NALM6 (cell line): ENCODE measurements around a stretch of chr4.

DNA sequence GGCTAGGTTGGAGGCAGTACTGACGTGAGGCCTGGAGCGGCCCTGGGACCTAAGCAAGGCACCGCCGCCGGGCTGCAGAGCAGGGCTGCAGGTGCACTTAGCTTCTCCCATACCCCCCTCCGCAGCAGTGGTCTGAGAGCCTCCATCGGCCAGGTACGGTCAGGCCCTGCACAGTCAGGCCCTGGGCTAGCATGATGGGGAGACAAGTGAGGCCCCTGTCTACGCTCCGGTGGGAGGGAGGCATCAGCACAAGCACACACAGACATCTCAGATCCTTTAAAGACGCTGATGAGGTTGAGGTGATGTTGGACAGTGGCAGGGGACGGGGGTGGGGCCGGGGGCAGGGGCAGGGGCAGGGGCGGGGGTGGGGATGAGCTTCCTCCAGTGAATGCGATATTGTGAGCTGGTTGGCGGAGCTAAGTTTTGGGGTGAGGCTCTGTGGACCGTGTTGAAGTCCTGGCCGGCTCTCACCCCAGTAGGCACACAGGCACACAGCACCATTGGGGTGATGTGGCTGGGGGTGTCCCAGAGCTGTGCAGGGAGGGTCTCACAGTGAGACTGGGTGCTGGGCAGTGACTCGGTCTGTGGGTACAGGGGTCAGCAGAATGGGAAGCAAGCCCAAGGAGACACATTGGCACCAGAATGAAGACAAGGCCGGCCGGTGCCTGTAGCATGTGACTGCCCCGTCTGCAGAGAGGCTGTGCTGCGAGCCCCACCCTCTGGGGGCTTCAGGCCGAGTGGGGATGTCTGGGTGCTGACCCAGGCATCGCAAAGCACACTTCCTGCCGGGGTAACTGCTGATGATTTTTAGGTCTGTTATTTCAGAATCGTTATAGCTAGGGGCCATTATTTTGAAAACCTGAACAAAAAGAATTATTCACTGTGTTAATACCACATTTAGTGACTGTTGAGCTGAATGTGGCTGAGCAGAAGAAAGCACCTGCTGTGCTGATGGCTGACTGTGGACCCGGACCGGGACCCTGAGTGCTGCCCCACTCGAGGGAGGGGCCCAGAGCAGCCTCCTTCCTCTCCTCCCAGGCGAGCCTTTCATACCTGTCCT, 5.1 kb downstream of the MAEA start:
- PRO-cap = no peak

GRCh38 chr4:1541111-1541636, 134.9 kb upstream of the NKX1-1 start:
- PRO-cap = no peak

DNA sequence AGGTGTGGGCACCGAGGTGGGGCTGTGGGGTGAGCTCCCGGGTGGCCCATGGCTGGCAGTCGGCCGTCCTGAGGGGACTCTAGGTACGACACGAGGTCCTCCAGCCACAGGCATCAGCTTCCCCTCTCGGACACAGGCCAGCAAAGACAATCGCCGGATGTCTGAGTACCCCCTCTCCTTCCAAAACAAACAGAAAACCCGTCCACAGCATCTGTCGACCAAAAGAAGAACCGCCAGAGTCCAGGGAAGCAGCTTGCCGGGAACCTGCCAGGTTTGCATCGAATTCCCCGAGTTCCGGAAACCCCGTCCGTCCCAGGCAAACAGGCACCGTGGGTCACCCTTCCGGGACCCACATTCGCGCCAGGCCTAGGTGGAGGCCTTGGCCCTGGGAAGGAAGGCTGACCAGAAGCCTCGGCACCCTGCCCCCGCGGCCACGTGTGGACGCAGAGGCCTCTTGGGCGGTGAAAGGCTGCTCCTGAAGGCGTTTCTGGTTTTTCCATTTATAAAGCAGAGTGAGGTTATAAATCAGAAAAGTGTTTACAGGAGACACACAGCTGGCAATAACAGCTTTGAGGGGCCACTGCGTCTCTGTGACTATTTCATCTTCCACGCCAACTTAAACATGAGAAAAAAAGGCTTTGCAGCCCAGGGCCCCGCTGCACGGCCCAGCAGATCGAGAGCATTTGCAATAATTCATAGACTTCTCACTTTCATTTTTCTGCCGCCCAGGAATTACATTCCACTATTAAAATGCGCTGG, 135.8 kb downstream of the FAM53A start:
- PRO-cap = no peak

- PRO-cap = bidirectional peak, plus-strand start at chr4:1605221, minus-strand start at chr4:1604884
These were observed 79.2 kb downstream of the FAM53A start for GRCh38 chr4:1604802-1605400.

GRCh38 chr4:1763164-1763886, 29.8 kb upstream of the FGFR3 start:
- PRO-cap = no peak

DNA sequence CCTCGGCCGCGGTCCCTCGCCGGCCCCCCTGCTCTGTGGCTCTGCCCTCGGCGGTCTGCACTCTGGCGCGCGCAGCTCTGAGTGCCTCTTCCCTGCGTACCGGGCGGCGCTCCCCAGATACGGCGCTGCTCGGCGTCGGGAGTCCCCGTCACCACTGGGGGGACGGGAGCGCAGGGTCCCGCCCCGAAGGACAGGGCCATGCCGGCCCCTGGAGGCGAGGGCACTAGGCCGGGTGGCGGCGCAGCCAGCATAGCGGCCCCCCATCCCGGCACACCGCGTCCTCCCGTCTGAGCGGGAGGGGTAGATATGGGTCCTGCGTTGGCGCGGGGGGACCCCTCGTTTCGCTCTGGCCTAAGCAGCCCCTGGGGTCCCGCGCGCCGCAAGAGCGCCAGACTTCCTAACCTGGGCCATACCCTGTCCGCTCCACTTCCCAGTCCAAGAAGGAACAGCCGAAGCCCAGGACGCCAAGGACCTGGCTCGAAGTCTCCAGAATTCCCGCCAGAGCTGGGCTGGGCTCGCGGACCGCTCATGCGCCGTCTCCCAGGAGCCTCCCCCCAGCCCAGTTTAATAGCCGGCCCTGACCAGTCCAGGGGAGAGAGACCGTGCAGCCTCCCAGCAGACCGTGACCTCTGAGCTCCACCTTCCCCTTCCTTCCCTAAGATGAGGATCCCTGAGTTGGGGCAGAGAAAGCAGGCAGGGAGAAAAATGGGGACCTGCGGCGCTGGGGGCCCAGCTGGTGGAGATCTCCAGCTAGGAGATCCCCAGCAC, 853 bp upstream of the LETM1 start:
- PRO-cap = bidirectional peak, plus-strand start at position 193 of the sequence, minus-strand start at position 64 of the sequence

GRCh38 chr4:1872876-1873700, 1.9 kb downstream of the NSD2 start:
- PRO-cap = bidirectional peak, plus-strand start at chr4:1873151, minus-strand start at chr4:1873028

- PRO-cap = no peak
These were observed 53.7 kb downstream of the NELFA start for GRCh38 chr4:1955093-1955514.

GRCh38 chr4:1987255-1988304, 21.2 kb downstream of the NELFA start:
- PRO-cap = no peak

GRCh38 chr4:2059391-2060106, 422 bp downstream of the NAT8L start:
- PRO-cap = no peak

- PRO-cap = no peak
These were observed 5.8 kb downstream of the HAUS3 start for GRCh38 chr4:2236198-2236497.

DNA sequence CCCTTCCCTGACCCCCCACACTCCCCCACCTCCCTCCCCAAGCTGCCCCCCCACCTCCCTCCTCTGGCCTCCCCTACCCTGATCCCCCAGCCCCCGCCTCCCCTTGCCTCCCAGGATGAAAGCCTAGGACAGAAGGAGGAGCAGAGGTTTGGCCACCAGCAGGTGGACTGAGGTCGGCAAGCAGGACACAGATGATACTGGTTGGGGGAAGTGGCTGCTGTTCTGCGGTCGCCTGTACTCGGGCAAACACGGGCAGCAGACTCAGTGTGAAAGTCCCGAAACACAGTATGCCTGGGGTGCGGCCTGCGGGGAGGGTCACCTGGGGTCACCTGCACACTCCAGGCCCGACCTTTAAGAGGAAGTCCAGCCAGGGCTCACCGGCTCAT, 71.3 kb upstream of the MXD4 start:
- PRO-cap = no peak

DNA sequence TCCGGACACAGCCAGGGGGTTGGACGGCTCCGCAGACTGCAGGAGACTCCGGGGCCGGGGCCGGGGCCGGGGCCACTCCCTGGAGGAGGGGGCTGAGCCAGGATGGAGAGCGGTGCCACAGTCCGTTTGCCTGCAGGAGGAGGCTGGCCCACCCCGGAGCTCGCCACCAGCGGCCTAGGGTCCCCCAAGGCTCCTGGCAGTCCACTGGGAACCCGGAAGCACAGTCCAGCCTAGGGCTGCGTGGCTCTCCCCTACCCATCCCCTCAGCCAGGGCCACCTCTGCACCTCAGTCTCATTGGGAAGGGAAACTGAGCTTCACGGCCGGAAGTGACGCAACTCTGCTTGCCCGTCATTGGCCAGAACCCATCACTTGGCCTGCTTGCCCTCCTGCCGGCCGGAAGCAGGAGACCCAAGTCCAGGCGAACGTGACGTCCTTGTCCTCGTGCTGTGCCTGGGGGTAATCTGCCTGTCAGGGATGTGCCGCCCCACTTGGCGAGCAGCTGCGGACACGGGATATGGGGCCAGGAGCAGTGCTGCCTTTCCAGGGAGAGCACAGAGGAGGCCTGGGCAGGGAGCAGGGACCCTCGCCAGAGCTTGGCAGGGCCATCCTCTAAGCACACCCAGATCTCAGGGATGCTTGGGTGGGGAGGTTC, 31.3 kb downstream of the ZFYVE28 start:
- PRO-cap = no peak

DNA sequence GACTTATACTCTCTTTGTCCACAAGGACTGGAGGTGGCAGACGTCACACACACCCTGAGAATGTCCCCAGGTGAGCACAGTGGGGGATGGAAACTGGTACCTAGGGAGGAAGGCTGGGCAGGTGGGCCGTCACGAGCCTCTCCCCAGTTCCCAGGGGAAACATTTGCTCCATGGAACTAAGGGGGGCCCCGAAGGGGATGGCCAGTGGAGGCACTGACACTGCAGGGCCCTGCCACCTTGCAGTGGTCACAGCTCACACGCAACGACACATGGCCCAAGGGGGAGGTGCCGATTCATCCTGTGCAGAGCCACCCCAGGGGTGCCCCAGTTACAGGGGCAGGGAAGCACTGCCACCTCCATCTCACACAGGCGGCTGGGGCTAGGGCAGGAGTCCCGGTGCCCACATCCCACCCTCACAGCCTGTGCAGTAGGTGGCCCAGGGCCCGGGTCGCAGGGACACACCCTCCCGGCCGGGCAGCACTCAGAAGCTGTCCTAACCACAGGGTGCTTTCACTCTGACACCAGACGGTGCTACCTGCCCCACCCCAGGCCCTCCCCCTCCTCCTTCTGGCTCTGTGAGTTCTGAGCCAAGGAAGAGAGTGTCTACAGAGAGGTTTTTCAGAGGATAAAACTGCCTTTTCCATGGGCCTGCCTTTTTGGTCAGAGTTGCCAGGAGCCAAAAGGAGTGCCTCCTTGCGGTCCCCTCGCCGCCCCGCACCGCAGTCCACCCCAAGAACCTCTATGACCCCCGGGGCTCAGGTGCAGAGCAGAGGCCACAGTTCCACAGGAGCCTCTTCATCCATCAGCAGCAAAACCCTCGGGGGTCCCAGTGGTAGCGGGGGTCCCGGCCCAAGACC, 17.2 kb downstream of the ZFYVE28 start:
- PRO-cap = no peak

- PRO-cap = no peak
These were observed 14.3 kb upstream of the SH3BP2 start for GRCh38 chr4:2778529-2779036.

DNA sequence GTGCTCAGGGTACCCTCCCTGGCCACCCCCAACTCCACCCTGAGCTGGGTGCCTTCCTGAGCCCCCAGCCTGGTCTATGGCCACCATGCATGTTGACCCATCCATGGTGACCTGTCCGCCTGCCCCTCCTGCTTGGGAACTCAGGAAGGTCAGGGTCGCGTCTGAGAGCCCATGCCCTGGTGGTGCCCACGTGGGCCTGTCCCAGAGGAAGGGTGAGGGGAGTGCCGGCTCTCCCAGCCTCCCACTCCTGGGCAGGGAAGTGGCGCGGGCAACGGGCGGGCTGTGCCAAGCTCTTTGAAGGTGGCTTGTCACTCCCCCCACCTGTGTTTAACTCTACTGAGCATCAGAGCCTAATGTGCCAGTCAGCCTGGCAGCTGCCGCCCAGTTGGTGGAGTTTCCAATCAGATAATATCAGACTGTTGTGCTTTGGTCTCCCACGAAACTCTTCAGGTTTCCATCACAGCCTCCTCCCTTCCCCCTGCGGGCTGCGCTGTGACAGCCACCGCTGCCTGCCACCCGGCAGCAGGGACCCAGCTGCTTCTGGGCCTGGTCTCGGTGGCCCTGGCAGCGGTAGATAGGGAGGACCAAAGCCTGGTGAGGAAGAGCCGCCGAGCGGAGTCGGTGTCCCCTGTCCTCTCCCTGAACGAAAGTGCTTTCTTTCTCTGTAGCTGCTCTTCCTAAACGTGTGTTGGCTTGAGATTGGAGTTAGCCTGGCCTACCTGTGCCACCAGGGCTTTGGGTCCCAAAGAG, 4.9 kb downstream of the SH3BP2 start:
- PRO-cap = no peak

DNA sequence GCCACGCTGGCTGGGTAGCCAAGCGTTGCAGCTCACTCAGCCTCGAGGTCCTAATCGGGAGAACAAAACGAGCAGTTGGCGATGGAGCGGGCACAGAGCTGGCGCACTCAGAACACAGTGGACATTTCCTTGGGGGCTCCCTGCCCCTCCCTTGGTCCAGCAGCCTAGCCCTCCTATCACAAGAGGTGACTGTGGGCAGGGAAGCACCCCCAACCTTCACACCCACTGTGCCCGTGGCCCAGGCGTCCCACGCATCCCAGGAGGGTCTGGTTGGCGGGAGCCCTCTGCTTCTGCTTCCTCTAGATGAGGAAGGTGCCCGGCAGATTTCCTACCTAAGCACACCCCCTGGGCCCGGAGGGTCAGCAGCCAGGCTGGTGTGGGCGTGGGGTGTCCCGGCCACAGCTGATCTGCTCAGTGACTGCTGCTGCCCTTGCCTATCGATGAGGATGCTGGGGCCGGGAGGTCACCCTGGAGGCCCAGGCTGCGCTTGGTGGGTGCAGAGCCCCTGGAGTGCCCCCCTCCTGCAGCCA, 12.0 kb downstream of the SH3BP2 start:
- PRO-cap = unidirectional peak, plus-strand start at position 74 of the sequence

DNA sequence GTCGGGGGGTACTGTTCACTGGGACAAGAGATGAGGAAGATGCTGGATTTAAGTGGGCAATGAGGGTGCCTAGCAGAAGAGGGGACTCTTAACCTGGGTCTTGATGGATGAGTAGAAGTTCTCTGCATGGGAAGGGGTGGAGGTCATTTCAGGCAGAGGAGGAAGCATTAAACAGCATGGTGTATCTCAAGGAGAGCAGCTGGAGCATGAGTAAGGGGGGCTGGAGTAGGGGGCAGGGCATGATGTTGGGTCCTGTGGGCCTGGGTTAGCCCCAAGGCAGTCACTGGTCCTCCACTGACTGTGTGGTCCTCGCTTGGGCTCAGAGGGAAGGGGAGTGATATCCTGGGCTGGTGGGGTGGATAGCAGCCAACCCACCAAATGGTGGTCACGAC, 24.0 kb upstream of the ADD1 start:
- PRO-cap = no peak

GRCh38 chr4:2836006-2836826, 7.4 kb upstream of the ADD1 start:
- PRO-cap = no peak

GRCh38 chr4:2837286-2837774, 6.3 kb upstream of the ADD1 start:
- PRO-cap = no peak